Measurements from ENCODE around the gene USP47.

DNA sequence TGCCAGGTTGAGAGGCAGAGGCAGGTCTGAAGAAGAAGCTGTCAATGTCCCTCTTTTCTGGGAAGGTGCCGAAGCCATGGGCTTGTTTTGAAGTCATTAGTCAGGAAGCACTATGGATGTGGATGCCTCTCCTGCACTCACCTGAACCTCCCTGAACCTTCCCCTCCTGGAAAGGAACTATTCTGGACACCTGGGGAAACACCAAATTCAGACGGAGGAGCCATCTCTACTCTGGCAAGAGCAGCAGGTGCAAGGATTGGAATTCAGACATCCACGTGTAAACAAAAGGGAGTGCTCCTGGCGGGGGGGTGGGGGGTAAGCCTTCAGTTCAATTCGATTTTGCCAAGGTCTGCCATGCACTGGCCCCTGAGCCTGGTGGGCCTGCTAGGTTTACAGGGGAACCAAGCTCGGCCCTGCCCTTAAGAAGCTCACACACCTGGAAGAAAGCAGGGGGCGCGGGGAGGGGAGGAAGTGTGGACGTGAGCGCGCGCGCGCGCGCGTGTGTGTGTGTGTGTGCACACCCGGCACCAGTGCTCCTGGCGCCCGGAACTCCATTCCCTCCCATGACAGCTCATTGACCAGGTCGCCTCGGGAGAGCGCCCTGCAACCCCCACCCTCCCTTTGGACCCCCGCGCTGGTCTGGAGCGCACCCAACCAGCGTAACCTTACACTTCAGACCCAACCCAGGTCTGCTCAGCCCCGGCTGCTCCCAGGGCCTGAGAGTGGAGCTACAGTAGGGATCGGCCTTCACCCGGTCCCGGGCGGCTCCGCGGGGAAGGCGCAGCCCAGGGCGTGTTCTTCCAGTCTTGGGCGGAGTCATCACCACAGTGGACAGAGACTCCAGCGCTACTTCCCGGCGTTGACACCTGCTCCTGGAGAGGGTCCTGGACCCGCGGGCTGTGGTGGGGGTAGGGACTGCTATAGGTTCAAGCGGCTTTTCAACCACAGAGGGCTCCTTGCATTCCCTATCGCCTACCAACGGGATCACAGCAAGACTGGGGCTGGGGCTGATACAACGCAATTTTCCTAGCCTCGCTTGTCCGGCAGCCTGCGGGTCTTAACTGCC is 1.6 kb downstream of the GALNT18 start:
- PRO-cap = unidirectional peak, plus-strand start at position 554 of the sequence; bidirectional peak, plus-strand start at position 822 of the sequence, minus-strand start at position 718 of the sequence
- RAMPAGE, long total RNA, 3 experiments = no peak in any of the 3 experiments

DNA sequence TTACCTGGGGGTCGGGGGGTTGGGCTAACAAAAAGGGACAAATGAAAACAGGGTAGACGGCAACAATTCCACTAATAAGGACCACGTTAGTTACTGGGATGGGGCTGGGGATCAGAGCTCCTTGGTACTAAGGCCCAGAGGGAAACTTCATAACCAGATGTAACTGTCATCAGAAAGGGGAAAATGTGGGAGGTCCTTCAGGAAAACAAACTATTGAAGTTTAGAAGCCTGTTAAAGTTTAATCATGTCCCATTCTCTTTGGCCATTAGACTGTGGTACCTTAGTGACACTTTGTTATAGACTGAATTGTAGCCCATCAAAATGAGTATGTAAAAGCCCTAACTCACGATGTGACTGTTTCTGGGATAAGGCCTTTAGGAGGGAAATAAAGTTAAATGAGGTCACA is 27.2 kb upstream of the USP47 start:
- PRO-cap = no peak
- RAMPAGE, long total RNA, 3 experiments = no peak in any of the 3 experiments

DNA sequence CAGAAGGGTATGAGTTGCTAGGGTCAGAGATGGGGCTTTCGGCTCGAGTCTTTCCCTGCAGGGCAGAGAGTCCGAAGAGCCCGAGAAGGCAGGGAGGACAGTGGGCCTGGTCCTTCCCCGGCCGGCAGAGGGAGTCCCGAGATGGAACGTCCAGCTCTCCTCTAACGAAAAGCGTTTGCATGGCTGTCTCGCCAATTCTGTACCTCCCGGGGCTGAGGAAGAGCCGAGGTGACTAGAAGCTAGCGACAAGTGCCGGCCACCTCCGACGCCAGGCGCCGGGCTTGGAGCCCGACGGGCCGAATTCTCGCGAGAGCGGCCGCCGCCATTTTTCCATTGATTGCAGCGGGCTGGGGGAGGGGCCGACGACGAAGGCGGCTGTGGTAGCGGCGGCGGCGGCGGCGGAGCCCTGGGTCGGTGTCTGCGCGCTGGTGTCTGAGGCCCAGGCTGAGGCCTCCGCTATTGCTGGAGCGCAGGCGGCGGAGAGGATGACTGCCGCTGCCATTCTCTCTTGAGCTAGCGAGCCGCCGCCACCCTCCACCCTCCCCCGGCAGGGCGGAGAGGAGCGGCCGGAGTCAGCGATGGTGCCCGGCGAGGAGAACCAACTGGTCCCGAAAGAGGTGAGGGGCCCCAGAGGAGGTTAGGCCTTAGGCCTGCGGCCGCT is at the start of gene USP47:
TSS of gene USP47 (plus strand) at position 365 of the 661 bp plus-strand sequence.
- PRO-cap = bidirectional peak, plus-strand start at position 365 of the sequence, minus-strand start at position 305 of the sequence
- RAMPAGE, long total RNA, 3 experiments = start-site peak on the plus strand in 3 of 3 experiments, centred at positions 404 to 407 of the sequence, 689 to 1,414 reads per replicate

- PRO-cap = no peak
- RAMPAGE, long total RNA, 3 experiments = no peak in any of the 3 experiments
These were observed 43.8 kb downstream of the USP47 start for GRCh38 chr11:11885514-11886094.

DNA sequence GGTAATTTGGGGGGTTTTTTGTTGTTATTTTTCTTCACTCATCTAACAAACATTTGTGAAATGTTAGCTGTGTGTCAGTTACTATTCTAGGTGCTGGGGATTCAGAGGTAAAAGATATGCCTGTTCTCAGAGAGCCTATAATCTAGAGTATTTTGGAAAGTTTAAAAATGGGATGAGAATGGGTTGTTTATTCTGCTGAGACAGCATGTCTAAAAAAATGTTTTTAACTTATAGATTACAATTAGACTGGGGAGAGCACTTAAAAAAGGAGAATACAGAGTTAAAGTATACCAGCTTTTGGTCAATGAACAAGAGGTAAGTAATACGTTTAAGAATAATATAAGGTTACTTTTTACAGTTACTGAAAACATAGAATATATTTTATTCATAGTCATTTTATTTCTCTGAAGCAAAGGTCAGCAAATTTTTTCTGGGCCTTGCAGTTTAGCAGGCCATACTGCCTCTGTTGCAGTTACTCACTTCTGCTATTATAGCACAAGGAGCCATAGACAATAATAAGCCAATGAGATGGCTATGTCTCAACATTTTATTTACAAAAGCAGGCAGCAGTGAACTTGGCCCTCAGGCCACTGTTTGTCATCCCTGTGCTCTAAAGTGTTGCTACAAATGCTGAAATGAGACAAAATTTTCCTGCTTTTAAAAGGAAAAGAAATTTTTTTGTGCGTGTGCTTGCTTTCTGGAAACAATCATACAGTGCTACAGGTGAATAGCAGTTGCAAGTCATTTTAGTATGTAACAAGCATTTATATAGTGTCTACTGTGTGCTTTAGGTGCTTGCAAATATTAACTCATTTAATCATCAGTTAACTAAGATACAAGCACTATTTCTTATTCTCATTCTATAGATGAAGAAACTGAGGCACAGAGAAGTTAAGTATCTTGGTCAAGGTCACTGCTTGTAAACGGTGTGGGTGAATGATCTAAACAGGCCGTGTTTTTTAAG is 59.9 kb downstream of the DKK3 start:
- PRO-cap = no peak
- RAMPAGE, long total RNA, 3 experiments = no peak in any of the 3 experiments

DNA sequence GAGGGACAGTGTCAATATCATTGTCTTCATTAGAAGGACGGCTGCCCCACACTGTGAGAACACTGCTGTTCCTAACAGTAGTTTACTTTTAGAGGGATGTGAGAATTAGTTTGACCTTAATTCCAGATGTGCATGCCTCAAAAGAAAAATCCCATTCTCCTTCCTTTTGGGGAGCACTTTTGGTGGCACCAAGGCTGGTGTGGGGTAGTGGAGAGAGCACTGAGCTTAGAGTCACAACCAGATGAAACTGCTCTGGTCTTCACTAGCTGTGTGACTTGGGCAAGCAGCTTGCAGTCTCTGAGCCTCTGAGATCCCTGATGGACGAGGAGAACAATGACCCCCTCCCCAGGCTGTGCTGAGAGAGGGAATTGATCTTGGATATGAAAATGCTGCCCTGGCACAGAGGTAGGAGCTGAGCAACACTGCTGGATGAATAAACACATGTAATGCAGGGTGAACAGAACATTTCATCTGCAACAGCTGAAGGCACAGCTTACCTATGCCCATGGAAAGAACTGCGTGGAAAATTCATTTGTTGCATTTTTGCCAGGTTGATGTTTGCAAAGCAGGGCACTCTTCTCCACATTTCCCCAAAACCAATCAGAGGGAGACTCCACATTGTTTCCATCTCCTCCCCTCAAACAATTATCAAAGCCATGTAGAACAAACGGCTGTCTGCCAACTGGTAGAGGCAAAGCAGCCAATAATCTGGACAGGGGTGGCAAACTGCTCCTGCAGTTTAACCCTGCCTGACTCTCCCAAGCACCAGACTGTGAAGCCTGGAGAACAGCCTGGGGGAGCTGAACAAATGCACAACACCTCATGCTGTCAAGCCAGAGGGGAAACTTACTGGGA is 44.7 kb downstream of the DKK3 start:
- PRO-cap = no peak
- RAMPAGE, long total RNA, 3 experiments = no peak in any of the 3 experiments

DNA sequence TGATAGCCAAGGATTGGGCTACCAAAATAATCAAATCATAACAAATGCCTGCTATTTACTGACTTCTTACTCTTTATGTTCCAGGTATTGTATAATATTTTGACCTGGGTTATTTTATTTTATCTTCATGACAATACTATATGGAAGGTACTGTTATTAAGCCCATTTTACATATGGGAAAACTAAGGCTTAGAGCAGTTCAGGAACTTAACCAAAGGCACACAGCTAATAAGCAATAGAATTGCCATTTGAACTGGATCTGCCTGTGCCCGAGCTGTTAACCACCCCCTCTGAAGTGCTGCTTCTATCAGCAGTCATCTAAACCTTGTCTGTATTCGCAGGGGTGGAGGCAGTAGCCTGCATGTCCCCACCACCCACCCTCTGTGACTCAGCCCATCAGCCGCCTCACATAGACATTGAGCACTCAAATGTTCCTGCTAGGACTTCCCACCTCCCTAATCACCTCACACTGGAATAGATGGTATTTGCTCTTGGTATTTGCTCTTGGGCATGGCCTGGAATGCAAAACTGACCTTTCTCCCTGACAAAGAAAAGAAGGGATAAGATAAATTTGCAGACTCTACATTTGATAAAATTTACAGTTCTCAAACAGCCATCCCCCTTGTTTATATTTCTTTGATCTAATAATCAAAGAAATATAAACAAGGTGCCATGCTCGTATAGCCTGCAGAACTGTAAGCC is 16.2 kb downstream of the DKK3 start:
- PRO-cap = no peak
- RAMPAGE, long total RNA, 3 experiments = no peak in any of the 3 experiments

DNA sequence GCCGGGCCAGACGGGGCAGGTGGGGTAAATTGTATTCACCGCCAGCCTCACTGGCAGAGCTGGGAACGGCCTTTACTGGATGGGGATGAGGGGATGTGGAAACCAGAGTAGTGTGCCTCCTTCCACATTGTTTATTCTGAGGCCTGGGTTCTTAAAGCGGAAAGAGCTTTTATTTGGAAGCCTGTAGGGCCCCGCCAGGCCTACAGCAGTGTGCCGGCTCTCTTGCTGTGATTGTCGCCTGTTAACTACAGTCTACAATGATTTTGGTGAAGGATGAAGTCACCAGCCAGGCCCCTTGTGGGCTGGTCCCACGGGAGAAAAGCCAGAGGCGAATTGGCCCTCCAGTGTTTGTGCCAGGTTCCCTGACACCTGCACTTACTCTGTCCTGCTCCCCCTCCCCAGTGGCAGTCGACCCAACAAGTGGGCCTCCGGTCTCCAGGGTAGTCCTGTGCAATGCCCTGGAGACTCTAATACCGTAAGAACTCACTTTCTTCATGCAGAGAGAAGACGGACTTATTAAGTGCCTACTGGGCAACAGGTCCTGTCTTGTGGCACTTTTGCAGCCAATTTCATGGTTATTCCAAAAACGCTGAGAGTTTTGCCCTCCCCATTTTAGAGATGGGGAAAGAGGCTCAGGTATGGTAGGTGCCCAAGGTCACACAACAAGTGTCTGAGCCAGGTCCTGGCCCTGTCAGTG is 1.2 kb downstream of the MICAL2 start:
- PRO-cap = no peak
- RAMPAGE, long total RNA, 3 experiments = no peak in any of the 3 experiments

- PRO-cap = no peak
- RAMPAGE, long total RNA, 3 experiments = no peak in any of the 3 experiments
These were observed 2.8 kb downstream of the MICAL2 start for GRCh38 chr11:12113022-12113792.

DNA sequence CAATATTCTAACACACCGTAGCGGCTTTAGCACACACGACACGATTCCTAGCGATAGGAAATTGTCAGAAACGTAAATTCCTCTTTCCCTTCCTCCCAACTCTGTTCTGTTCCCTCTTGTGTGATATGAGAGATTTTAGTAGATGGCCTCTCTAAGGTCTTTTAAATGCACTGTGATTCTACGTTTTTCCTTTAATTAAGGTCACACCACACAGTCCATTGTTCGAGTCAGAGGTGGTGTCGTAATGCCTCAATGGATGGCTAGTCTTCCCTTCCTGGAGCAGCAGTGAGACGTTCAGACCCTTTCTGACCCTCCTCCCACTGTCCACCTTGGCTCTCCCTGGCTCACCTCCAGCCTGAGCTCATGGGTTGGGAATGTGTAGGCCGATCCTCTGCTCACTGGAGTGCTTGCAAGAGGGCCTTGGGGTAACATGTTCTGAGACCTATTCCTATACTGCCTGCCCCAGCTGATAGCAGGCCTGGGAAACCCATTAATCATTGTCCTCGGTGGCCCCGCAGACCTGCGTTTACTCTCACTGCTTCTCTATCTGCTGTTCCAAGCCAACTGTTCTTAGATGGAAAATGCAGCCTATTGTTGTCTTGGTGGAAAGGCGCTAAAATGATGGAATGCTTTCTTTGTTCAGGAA is 72.2 kb downstream of the MICAL2 start:
- PRO-cap = no peak
- RAMPAGE, long total RNA, 3 experiments = no peak in any of the 3 experiments

- PRO-cap = no peak
- RAMPAGE, long total RNA, 3 experiments = no peak in any of the 3 experiments
These were observed 129.0 kb upstream of the PARVA start for GRCh38 chr11:12248330-12248869.

DNA sequence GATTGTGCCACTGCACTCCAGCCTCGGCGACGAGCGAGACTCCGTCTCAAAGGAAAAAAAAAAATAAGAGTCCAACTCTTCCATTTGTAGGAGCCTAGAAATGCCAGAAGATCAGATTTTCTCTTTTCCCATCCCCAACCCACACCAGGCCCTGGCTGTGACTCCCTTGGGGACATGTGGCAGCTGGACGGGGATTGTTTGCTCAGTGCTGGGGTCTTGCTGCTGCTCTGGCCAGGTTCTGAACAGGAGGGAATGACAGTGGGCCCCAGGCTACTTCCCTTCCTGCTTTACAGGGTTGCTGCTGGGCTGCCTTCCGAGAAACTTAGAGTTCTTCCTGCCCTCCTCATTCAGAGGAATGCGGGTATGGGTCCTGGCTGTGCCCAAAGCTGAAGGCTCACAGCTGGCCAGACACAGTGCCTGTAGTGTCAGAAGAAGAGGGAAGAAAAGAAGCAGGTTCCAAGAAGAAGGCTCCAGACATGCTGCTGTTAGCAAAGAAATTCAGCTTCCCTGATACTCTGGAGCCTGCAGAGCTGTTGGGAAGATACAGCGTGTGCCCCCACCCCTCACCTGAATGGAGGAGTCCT is 108.3 kb upstream of the PARVA start:
- PRO-cap = no peak
- RAMPAGE, long total RNA, 3 experiments = no peak in any of the 3 experiments

DNA sequence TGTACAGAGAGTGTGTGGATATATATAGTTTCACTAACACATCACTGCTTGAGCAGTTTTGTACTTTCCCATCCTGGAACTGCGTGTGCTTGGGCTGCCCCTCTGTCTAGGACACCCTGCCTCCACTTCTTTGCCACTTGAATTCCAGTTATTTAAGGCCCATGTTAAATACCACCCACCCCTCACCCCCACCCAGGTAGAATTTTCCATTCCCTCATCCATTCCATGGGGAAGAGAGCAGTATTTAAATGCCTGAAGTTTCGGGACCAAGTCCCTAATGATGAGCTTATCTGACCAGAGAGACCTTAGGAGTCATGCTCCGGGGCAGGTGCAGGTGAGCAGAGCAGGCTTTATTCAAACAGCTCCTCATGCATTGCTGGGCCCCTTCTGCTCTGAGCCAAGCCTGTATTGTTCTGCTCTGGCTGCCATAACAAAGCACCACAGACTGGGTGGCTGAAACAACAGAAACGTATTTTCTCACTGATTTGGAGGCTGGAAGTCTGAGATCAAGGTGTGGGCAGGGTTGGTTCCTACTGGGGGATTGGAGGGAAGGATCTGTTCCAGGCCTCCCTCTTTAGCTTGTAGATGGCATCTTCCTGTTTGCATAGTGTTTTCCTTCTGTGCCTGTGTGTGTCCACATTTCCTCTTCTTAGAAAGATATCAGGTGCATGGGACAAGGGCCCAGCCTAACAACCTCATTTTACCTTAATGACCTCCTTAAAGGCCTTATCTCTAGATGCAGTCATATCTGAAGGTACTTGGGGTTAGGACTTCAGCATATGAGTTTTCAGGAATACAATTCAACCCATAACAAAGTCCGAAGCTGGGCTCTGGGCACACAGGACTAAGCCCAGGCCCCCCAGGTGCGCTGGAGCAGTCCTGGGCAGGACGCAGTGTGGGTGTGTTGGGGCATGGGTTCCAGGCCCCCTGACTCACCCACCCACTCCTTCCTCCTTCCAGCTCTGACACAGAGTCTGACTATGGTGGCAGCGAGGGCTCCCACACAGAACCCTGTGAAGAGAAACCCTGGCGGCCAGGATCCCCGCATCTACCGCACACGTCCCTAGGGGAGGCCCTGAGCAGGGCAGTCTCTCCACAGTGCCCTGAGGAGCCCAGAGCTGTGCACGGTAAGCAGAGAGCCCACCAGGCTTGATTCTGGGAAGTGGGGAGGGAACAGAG is 97.0 kb upstream of the PARVA start:
- PRO-cap = no peak
- RAMPAGE, long total RNA, 3 experiments = no peak in any of the 3 experiments

DNA sequence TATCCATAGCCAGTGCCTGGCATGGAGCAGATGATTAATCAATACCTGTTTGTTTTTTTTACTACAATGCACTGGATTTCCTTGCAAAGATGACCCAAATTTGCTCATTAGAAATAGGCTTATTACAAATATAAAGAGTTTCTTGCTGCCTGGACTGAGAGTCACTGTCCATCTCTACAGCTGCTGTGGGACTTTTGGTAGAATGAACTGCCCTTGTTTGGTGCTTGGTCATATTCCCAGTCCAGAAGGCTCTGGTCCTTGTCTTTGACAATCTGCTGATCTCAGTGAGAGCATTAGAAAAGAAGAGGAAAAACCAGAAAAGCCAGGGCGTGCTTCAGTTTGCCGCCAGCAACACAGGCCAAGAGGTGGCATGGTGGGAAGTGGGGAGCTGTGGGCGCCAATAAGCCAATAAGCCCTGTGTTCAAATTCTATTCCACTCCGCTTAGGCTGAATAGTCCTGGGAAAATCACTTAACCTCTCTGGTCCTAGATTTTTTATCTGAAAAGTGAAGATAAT is 48.2 kb upstream of the PARVA start:
- PRO-cap = no peak
- RAMPAGE, long total RNA, 3 experiments = no peak in any of the 3 experiments

GRCh38 chr11:12376872-12377253 is 508 bp upstream of the PARVA start:
- PRO-cap = no peak
- RAMPAGE, long total RNA, 3 experiments = no peak in any of the 3 experiments

- PRO-cap = no peak
- RAMPAGE, long total RNA, 3 experiments = no peak in any of the 3 experiments
These were observed 2.9 kb downstream of the PARVA start for GRCh38 chr11:12379816-12381052.

- PRO-cap = no peak
- RAMPAGE, long total RNA, 3 experiments = no peak in any of the 3 experiments
These were observed 136.3 kb upstream of the TEAD1 start for GRCh38 chr11:12537711-12538433.

- PRO-cap = bidirectional peak, plus-strand start at chr11:12680520, minus-strand start at chr11:12680422
- RAMPAGE, long total RNA, 3 experiments = no peak in any of the 3 experiments
These were observed 6.4 kb downstream of the TEAD1 start for GRCh38 chr11:12680272-12681350.

DNA sequence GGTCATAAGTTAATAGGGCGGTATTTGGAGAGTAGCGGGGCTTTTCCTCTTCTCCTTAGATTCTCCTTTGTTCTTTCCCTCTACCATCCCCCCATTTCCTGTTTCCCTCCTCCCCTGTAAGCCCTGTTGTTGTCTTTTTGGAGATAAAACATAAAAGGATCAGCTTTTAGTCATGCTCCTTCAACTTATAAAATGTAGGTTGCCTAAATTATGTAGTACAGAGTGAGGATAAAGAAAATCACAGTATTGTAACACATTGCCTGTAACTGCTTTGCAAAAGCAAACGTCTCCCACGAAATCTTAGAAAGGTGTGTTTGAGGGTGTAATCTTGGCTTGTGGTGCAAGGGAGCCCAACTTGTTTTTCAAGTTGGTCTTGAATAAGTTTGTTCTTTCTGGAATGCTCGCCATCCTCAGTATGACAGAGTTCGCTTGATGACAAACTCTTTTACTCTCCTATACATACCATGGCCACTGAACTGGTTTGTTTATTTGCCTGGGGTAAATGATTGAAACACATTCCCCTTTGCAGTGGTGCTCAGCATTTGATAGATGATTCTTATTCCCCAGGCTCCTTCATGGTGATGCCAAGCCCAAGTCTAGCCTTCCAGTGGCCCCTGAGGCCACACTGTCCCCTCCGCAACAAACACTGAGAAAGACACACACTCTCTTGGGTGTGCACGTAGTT is 49.5 kb downstream of the TEAD1 start:
- PRO-cap = no peak
- RAMPAGE, long total RNA, 3 experiments = no peak in any of the 3 experiments

DNA sequence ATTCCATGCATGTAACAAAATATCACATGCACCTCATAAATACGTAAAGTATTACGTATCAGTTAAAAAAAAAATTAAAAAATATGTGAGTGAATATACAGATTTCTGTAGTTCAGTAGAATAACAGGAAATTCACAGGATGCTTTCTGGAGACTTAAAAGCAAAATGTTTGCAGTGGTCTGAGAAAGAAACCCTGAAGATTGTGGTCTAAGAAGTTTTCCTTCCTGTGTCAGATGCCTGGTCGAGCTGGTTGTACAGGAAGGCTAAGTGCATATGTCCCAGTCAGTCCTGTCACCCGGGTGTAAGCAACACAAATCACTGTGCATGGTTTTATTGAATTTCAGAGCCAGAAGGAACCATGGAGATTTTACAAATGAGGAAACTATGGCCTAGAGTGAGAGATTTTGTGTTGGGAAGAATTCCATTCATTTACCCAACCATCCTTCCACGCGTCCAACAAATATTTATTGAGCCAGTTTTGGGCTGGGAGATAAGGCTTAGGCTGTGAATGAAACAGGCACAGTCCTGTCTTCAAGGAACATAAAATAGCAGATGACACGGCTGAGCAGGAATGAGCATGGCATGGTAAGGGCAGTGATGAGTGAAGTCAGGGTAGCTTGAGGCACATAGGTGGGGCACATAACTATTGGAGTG is 51.5 kb downstream of the TEAD1 start:
- PRO-cap = no peak
- RAMPAGE, long total RNA, 3 experiments = no peak in any of the 3 experiments